HCT116 (cell line): ENCODE data around the genes SNRPB, NOP56, IDH3B, EBF4, MRPS26, OXT and ADISSP.

DNA sequence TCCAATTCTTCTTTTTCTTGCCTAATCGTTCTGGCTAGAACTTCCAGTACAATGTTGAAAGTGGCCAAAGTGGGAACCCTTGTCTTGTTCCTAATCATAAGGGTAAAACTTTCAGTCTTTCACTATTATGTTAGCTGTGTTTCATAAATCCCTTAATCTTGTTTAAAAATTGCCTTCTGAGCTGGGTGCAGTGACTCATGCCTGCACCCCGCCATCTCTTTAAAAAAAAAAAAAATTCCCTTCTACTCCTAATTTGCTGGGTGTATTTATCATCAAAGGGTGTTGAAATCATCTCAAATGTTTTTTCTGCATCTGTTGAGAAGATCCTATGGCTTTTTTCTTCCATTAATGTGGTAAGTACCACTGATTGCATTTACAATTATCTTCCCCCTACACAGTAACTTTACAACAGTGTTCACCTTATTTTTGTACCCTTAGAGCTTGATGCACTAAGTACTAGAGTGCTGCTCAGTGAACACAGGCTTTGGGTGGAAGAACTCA, 9.8 kb downstream of the SNRPB start:
- RRBS: no CpG with 5 or more reads among the region's 2 CpGs

DNA sequence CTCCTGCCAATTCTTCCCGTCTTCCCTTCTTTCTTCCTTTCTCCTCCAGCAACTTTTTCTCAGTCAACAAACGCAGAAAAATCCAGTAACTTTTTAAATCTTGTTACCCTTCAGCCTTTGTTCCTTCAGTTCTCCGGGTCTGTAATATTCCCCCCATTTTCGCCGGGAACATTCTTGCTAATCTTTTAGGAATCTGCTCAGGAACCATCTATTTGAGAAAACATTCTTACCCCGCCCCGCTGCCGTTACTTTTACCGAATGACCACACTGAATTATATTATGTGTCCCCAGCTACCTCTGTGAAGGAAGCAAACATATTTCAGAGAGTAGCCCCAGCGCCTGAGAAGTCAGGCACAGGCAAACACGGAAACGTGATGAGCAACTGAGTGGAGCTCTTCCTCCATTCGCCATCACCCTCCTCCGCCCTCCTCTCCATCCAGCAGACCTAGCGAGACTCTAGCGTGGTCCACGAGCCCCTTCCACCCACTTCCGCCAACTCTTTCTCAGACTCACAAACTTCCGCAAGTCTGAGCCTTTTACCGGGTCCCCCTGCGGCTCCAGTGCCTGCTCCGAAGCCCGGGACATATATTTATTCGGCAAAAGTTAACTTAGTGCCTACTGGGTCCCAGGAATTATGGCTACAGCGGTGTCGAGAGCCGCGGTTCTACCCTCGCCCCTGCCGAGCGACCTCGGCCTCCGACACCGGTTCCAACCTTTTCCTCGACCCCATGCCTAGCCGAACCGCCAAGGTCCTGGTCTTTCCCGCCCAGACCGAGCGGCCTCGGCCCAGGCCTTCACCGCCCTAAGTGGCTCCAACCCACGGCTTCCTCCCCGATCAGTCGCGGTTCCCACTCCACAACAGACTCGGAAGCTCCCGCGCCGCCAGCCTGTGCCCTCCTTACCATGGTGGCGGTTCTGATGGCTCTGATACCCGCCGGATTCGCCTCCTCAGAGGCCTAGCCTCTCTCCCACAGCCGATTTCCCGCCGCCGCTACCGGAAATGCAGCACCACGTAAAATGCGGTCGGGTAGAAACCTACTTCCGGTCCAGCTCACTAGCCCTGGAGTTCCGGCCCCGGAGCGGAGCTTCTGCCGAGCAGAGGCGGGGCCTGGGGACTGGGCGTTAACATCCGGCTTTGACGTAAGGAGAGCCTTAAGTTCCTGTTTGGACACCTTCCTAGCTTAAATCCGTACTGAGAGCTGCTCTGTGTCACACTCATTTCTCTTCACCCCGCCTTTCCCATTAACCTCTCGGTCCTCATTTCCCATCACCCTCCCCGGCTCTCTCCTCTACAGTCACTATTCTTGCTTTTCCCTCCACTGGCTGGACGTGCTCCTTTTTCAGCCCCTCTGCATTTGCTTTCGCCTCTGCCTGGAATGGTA, at the start of gene SNRPB:
TSS of gene SNRPB (minus strand) at position 1,004 of the 1,382 bp plus-strand sequence.
- RRBS: 2% methylated on average over 16 of the region's 77 CpGs

- RRBS: 1% methylated on average over 41 of the region's 105 CpGs
These were observed at the start of gene NOP56 for GRCh38 chr20:2651635-2652757. Gene NOP56, plus strand, starts transcription at chr20:2652632.

GRCh38 chr20:2664097-2664394, at the start of gene IDH3B:
Gene IDH3B, minus strand, starts transcription at chr20:2664216.
- RRBS: under 1% methylated on average over 11 of the region's 23 CpGs

DNA sequence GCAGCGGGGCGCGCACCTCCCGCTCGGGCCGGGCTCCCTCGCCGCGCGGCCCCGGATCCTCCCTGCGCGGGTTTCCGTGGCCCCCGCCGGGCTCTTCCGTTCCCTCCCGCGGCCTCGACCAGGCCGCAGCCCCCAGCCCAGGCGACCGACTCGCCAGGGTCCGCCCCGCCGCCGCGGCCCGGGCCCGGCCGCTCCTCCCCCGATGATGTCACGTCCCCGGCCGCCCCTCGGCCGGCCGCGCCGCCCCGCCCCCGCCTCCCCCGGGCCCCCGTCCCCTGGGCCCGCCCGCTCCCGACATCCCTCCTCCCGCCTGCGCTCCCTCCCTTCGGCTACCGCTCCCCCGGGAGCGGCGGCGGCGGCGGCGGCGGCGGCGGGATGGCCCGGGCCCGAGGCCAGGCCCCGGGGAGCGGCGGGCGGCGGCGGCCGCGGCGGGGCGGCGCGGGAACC, at the start of gene EBF4:
TSS of gene EBF4 (plus strand) at position 322 of the 447 bp plus-strand sequence.
- RRBS: 20% methylated on average over 39 of the region's 76 CpGs

- RRBS: no CpG with 5 or more reads among the region's 24 CpGs
These were observed 799 bp downstream of the CPXM1 start for GRCh38 chr20:2799504-2800151.

- RRBS: no CpG with 5 or more reads among the region's 6 CpGs
These were observed 56.4 kb downstream of the PTPRA start for GRCh38 chr20:2929602-2930241.

DNA sequence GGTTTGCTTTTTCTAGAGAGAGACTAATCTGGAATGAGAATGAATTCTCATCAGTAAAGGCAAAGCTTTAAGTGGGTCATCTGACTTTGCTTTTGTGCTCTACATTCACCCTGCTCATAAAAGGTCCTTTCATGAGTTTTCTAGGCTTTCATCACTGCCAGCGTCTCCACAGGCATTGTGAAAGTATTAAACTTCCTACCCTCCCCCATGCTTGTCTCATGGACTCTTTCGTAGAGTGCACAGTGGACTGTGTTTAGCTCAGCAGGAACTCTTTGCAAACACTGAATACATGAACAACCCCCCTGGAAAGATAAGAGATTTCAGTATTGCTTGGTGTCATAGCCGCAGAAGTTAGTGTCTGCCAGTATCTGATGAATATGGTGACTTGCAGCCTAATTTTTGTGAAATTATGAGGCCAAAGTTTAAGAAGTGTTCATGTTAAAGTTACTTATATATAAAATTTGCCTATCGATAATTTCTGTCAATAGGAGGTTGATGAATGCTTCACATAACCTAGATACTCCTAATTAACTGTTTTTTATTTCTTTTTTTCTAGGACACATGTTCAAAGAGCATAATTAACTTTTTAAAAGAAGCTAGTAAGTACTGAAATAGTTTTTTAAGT, 74.3 kb downstream of the PTPRA start:
- RRBS: no CpG with 5 or more reads among the region's 4 CpGs

GRCh38 chr20:3044990-3046152, at the start of gene MRPS26:
Gene MRPS26, plus strand, starts transcription at chr20:3046052.
- RRBS: under 1% methylated on average over 31 of the region's 68 CpGs

DNA sequence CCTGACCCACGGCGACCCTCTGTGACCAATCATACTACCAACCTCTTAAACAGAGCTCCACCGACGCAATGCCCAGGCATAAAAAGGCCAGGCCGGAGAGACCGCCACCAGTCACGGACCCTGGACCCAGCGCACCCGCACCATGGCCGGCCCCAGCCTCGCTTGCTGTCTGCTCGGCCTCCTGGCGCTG, at the start of gene OXT:
TSS of gene OXT (plus strand) at position 107 of the 190 bp plus-strand sequence.
- RRBS: 86% methylated on average over 3 of the region's 13 CpGs

DNA sequence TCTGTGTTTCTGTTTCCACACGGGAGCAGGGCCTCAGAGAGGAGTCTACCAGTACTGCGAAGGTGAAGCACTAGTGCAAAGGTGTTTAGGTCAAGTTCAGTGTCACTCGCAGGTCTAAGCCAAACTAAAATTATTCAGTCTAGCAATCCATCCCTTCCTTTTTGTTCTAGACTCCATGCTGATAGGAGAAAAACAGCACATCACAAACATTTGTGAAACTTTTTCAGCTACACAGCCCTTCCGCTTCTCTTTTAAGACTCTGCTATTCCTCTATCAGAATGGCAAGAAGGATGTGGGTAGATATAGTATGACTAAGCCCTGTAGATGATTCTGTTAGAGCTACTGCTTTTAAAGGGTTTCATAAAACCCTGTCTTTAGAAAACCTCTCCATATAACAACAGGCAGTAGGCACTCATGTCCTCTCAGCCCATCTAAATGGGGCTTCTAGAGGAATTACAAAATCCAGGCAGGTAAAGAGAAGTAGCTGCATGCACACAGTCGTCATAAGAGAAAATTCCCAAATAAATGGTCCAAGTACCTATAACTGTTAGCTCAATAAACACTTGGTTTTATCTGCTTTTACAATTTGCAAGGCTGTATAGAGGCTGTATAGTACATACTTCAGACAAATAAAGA, 2.3 kb downstream of the FASTKD5 start:
- RRBS: no CpG with 5 or more reads among the region's 5 CpGs

DNA sequence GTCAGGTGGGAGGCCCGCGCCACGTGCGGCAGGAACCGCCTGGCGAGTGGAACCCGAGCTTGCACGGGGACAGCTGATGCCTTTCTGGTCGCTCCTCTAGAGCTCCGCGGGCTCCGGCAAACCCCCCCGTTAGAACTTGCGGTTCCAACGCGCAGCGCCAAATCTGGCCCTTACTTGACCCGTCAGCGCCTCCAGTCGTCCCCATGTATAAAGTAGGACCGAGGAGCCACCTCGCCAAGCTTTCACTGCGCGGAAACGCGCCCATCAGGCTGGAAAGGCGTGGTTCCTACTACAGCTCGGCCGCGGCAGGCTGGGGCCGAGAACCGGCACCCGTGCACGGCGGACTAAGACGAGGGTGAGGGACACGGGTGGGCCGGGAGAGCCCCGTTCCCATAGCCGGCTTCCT, 9.7 kb upstream of the SLC4A11 start:
- RRBS: 87% methylated on average over 7 of the region's 40 CpGs

DNA sequence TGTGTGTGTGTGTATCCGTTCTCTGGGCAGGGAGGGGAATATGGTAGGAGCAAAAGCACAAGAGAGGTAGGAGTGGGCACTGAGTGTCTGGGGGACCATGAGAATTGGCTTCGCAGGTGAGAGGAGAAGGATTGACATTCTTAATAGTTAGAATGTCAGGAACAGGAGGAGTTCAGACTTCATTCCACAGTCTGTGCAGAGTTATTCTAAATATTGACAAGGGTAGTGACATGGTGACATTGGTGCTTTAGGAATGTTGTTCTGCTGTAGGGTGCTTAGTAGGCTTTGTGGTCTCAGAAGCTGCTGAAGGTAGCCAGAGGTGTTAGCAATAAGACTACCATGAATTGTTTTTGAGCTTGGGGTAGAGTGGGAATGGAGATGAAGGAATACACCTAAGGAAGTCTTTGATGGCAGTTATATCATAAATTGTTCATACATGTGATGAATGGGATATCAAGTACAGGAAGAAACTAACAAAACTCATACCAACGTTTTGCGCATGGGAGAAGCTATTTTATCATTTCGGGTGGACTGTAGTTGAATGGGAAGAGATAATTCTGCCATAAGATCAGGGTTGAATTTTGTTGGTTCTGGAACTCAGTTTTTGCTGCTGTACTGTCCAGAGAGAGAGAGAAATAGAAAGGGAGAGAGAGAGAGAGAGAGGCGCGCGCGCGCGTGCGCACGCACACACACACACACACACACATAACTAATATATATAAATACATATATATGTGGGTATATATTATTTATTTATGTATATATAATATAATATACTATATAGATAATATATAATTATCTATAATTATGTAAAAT, 21.6 kb downstream of the ATRN start:
- RRBS: no CpG with 5 or more reads among the region's 13 CpGs

DNA sequence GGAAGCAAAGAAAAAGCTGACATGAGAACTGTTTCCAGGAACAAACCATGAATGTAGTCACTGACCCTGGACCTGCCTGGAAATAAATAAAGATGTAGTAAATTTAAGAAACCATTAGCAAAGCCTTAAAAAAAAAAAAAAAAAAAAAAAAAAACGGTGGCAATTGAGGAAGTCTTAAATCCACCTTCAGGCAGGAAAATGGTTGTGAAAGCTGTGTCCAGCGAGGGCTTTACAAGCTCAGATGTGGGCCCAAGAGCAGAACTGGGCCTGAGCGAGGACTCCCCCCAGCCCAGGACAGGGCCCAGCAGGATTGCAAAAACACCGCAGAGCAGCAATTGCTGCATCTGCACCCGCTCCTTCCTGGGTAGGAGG, 10.3 kb downstream of the GFRA4 start:
- RRBS: no CpG with 5 or more reads among the region's 5 CpGs

- RRBS: no CpG with 5 or more reads among the region's 3 CpGs
These were observed 5.7 kb upstream of the ADAM33 start for GRCh38 chr20:3687395-3688083.

- RRBS: no CpG with 5 or more reads among the region's 16 CpGs
These were observed 14.6 kb downstream of the SIGLEC1 start for GRCh38 chr20:3697667-3698306.

DNA sequence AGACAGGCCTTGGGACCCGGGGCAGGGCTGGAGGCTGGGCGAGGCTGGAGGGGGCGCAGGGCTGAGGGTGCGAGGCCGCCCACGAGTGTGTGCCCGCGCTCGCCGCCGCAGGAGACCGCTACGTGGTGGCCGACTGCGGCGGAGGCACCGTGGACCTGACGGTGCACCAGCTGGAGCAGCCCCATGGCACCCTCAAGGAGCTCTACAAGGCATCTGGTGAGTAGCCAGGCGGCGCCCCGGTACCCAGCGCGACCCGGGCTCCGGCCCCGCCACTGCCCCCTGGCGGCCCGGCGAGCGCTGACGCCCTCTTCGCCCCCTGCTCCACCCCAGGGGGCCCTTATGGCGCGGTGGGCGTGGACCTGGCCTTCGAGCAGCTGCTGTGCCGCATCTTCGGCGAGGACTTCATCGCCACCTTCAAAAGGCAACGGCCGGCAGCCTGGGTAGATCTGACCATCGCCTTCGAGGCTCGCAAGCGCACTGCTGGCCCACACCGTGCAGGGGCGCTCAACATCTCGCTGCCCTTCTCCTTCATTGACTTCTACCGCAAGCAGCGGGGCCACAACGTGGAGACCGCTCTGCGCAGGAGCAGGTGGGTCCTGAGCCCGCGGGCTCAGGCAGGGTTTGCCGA, 17.3 kb downstream of the HSPA12B start:
- RRBS: no CpG with 5 or more reads among the region's 57 CpGs

DNA sequence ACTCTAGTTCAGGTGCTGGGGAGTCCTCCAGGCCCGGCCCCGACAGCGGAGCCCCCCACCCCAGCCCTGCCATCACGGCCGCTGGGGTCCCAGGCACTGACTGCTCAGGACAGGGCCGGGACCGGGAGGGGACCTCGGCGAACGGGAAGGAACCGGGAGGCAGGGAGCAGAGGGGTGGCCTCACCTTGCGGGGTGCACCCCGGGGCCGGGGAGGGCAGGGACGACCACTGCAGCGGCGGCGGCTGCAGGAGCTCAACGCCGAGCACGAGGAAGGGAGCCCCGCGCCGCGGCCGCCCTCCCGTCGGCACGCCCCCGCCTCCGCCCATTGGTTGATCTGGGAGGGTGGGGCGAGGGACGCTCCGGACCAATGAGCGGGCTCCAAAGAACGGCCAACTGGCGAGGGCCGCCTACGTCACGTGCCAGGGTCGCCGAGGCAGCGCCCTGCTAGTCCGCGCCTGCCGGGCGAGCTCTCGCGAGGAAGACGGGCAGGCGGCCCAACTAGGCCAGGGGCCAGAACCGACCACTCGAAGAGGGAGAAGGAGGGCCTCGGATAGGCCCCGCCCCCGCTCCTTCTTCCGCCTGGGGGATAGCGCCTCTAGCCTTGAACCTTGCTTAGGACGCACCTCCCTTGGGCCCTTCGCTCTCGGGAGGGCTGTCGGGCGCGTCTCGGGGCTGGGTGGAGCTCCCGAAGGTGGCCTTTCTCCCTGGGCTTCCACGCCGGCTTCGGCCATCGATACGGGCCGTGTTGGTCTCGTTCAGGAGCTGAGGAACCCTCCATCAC, at the start of gene ADISSP:
TSS of gene ADISSP (minus strand) at position 275 of the 781 bp plus-strand sequence.
- RRBS: 2% methylated on average over 16 of the region's 73 CpGs

DNA sequence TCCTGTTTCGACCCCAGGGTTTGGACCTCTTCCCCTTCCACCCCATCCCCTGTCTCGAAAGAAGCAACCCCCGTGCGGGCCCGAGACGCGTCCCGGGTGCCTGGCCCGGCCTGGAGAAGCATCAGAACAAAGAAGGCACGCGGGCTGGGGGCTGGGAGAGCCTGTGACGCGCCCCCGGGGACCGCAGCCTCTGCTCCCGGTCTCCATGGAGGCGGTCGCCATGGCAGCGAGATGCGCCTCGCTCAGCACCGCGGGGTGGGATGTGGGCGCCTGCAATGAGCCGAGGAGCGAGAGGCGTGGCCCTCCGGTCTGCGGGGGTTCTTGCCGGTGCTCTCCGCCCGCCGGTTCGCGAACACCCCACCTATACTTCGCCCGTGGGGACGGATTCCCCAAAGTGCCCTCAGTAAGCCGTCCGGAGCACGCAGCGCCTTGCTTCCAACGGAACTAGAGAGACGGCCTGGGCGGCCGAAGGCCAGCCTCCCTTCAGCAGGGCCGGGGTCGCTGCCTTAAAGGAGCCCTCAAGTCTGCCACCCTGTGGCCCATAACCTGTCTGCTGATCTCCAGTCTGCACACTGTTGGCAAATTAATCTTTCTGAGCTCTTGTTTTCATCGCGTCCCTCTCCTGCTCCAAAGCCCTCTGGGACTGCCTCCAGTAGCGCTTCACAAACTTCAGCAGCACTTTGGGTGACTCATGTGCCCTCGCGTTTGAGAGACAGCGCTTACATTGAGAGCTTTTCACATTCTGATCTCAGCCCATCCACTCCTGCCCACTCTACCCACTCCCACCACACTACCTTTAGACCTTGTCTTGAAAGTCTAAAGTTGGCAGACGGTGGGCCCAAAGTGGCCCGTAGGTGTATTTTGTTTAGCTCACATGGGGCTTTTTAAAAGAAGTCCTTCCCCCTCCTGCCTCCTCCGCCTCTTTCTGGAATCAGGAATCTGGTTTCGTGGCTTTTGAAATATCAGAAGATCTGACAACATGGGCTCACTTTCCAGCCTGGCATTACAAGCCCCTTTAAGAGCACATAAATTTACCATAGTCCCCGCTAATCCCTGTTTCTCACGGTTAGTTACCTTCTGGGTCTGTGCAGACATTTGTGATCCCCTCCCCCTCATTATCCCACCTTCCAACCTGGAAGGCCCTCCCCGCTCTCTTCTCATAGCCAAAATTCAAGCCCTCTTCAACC, 1.1 kb upstream of the ADISSP start:
- RRBS: 1% methylated on average over 24 of the region's 61 CpGs

DNA sequence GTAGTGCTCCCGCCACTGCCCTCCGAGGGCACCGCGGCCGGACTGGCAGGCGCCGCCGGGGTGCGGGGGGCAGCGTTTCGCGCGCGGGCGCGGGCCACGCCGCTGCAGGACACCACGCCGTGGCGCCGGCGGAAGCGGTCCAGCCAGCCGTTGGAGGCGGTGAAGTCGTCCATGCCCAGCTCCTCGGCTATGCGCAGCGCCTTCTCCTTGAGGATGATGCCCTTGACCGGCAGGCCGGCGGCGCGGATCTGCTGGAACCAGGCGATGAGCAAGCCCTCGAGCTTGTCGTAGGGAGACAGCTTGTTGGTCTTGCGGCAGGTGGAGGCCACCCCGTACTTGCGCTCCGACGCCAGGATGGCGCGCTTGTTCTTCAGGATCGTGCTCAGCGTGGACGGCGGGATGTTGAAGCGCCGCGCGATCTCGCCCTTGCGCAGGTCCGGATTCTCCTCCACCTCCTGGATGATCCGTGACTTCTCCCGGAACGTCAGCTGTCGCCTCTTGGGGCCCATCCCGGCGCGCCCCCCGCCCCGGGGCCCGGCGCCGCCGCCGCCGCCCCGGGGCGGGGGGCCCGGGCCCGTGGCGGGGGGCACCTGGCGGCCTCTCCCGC, 462 bp downstream of the CENPB start:
- RRBS: 56% methylated on average over 25 of the region's 78 CpGs